Jejunum (tissue), 1 donor: Measurements from ENCODE around the gene FAM178B.

GRCh38 chr2:96531521-96532621 lies 4.7 kb upstream of the ARID5A start:
- PRO-cap: unidirectional peak, minus-strand start at chr2:96532146; unidirectional peak, minus-strand start at chr2:96532313

GRCh38 chr2:96769604-96770335 lies 9.1 kb downstream of the CNNM4 start:
- PRO-cap: no peak

GRCh38 chr2:96815166-96815693 lies 838 bp upstream of the CNNM3 start:
- PRO-cap: no peak

- PRO-cap: no peak
Observed at GRCh38 chr2:96875792-96876833, 6.2 kb upstream of the SEMA4C start.

DNA sequence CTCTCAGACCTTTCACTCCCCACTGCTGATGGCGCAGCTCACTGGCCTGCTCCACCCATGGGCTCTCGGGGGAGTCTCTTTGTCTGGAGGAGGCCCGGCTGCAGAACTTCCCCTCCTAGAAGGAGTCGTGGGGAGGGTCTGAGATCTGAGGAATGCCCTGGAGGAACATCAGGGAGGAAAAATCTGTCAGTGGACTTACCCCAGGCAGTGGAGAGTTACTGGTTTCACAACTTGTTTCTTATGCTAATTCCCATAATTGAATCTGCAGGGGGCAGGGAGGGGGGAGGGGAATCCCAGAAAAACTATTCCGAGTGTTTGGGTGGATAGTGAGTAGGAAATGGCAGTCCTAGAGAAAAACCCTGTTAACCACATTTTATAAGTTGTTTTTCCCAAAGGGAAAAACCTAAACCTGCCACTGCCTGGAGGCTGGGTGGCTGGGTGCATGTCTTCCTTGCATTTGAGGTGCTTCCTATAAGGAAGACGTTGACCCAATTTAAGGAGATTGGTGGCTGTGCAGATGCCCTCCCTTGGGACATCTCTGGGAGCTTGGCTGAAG lies 11.7 kb upstream of the SEMA4C start:
- PRO-cap: no peak

- PRO-cap: no peak
Observed at GRCh38 chr2:96891486-96892097, 21.7 kb upstream of the SEMA4C start.

- PRO-cap: no peak
Observed at GRCh38 chr2:96924709-96925495, 55.0 kb upstream of the SEMA4C start.

- PRO-cap: no peak
Observed at GRCh38 chr2:96962298-96962803, 24.0 kb downstream of the FAM178B start.

- PRO-cap: no peak
Observed at GRCh38 chr2:96986310-96986852, at the start of gene FAM178B. Gene FAM178B, minus strand, starts transcription at chr2:96986580.

- PRO-cap: no peak
Observed at GRCh38 chr2:97103283-97103728, 8.6 kb upstream of the FAHD2B start.

DNA sequence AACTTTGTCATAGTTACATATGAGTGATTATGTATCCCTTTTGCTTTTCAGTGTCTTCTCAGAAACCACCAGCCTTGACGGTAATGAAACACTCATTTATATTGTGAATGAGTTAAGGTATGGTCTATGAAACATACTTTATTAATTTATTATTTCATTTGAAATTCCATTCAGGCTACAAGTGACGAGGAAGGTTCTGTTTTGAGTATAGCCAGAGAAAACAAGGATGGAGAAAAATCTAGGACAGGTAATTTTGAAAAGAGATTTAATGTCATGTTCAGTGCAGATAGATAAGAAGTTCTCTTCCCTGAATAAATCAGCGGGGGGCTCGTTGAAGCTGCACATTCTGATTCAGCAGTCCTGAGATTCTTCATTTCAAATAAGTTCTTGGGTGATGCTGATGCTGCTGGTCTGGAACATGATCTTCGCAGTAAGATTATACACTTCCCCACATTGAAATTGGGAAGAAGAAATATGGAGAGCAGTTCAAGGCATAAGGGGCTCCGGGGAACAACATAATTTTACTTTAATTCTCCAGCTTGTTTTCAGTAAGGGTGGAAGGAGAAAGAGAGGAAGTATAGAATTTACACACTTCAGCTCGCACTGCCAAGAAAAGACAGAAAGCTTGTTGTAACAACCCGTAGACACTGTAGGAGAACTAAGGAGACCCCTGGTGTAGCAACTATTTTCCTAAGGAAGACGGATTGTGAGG lies 80.0 kb downstream of the ANKRD36 start:
- PRO-cap: no peak

DNA sequence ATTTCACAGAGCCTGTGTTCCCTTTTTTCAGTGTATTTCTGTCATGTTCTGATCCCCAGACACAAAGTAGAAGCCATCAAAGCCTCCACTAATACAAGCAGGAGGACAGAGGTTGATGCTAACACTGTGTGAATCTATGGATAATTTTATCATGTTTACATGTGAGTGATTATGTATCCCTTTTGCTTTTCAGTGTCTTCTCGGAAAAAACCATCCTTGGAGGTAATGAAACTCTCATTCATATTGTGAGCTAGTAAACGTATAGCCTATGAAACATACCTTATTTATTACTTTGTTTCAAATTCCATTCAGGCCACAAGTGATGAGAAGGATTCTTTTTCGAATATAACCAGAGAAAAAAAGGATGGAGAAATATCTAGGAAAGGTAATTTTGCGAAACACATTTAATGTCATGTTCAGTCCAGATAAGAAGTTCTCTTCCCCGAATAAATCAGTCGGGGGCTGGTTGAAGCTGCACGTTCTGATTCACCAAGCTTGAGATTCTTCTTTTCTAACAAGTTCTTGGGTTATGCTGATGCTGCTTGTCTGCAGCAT lies 87.3 kb downstream of the ANKRD36 start:
- PRO-cap: no peak

DNA sequence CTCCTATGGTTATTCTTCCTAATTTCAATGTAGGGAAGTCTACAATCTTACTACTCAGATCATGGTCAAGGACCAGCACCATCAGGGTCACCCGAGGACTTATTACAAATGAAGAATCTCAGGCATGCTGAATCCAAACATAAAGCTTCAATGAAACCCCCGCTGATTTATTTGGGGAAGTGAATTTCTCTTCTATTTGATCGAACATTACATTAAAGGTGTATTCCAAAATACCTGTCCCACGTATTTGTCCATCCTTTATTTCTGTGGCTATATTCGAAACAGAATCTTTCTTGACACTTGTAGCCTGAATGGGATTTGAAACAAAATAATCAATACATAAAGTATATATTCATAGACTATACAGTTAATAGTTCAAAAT lies 48.0 kb downstream of the ANKRD36B start:
- PRO-cap: no peak

DNA sequence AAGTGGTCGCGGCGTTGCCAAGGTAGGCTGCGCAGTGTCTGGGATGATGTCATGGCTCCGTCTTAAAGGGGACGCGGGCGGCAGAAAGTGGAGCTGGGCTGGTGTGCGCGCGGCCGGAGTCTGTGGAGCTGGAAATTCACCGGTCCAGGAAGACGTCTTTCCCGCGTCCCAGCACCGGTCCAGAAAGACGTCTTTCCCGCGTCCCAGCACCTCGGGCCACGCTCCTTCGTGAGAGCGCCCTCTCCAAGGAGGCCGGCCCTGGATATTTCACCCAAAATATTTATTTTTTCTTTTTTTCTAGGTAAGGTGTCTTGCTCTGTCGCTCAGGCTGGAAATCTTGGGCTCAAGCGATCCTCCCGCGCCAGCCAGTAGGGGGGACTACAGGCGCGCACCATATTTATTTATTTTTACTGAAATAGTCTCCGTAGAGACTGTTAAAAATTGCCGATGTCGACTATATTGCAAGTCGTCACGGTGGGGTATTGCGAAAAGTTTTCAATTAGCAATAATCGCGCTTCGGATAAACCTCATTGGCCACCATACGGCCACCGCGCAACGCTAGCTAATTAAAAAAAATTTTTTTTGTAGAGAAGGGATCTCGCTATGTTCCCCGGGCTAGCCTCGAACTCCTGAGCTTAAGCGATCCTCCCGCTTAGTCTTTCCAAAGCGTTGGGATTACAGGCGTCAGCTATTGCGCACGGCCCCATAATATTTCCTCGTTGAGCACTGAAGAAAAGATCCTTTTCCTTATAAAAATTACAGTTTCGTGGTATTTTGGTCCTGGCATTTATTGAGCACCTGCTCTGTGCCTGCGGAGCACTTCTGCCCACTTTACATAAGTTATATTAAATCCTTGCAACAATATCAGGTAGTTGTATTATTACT lies 570 bp upstream of the ACTR1B start:
- PRO-cap: bidirectional peak, plus-strand start at position 123 of the sequence, minus-strand start outside the sequence

GRCh38 chr2:97780249-97780772 lies 66.9 kb downstream of the ZAP70 start:
- PRO-cap: no peak

- PRO-cap: no peak
Observed at GRCh38 chr2:98133987-98134658, 47.2 kb downstream of the VWA3B start.

DNA sequence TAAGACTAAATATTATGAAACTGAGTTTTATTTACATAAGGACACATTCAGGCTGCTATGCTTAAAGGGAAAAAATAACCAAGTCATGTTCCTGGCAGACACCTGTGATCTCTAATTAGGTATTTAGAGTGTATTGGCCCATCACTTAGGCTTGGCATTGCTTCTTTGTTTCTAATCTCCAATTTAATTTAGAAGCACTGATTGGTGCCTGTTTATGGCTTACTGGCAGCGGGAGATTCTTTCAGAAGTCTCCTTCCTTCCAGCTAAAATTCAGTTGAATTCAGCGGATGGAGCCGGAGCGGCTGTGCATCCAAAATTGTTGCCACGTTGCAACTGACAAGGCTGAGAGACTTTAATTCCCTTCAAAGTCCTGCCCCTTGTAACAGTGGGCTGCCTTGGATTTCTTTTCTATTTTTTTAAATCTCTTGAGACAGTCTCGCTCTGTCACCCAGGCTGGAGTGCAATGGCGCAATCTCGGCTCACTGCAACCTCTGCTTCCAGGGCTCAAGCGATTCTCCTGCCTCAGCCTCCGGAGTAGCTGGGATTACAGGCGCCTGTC lies 66.6 kb downstream of the VWA3B start:
- PRO-cap: no peak

DNA sequence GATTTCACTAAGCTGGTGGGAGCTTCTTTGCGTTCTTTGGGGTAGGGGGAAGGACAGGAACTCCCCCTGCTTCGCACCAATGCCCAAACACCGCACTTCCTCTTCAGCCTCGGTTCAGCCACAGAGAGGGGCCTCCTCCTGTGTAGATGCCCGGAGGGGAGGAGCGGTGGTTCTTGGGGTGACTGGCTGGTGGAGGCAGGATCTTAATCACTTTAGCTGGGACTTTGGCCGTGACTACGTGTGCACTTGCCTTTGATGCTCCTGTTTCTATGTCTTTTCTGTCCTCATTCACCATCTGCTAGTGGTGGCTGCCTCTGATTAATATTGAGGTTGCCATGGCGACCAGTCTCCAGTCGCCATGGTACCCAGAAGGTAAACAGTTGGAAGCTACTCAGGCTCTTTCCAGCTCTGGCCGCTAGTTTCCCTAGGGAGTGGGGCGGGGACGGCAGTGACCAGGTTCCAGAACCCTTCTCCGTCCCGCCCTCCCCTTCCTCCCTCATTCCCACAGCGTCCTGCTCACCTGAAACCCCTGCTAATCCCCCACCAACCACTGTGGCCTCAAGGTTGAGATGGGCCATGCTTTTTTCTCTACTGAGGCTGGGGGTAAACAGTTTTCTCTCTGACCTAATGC lies 1.9 kb downstream of the CNGA3 start:
- PRO-cap: no peak

DNA sequence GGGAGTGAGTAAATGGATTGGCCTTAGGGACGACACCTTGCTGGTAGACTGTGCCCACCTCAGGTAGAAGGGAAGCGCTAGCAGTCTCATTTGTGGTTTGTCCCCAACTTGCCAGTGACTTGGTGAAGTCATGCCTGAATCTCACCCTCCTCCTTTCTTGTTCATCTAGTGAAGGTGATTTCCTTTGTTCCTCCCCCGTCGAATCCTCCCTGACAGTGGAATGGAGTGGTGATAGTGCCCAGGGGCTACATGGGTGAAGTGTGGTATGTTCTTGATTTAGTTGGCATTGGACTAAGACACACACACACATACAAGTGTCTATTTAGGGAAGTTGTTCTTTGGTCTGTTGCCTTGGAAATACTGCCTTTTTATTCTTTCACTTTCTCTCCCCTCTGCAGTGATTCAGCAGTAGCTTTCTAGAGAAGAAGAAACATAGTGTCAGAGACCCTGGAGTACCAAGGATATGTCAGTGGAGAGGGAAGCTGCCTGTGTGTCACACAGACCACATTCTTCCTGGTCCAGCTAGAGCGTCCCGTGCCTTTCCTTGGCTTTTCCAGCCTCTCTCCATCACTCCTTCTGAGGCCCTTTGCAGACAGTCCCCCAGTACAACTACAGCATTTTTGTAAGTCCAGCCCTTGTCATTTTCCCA lies 10.9 kb downstream of the INPP4A start:
- PRO-cap: no peak

DNA sequence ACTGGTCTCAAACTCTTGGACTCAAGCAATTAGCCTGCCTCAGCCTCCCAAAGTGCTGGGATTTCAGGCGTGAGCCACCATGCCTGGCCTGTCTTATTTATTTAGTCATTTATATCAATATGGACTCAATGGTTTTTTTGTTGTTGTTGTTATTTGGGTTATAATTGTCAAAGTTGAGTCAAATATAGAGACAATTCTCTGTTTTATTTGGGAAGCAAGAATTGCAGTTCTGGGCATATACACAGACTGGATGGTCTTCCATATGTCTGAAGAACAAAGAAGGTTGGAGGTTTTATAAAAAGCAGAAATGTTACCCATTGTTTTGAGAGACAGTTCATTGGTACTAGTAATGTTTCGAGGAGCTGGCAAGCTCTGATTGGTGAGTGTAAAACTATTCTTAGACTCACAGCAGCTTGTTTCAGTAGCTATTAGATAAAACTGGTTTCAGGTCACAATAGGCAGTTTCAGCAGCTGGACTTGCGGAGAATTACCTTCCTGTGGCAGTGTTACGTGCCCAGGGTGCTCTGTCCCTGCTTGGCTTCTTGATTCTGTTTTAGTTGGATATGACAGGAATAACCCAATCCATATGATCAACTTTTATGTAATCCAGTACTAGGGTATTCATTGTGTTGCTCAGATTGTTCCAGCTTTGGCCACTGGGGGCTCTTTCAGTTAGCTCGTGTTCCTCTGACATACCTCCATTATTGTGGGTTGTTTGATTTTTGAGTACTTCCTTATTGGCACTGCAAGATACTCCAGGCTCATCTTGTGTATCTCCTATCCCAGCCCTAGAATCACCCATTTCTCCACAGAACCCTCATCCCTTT lies 43.0 kb downstream of the INPP4A start:
- PRO-cap: no peak